A172 (cell line): ENCODE measurements around the genes BARX2 and NTM.

GRCh38 chr11:129375323-129376310 is at the start of gene BARX2:
Gene BARX2, plus strand, starts transcription at chr11:129375848.
- RAMPAGE, long total RNA = no peak

- RAMPAGE, long total RNA = no peak
Measured at GRCh38 chr11:129592790-129593263, 217.2 kb downstream of the BARX2 start.

DNA sequence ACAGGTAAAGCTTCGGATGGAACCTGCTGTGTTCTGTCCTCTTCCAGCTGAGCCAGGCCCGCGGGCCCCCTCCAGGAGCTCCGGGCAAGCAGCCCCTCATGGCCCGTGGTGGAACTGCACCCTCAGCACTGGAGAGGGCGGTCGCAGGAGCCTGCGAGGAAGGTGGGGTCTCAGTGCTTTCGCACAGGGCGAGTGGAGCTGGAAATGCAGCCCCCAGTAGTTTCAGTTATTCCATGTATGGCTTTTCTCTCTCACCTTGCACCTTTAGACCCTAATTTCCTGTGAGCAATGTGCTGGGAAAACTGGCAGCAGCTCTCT is 120.1 kb upstream of the TMEM45B start:
- RAMPAGE, long total RNA = no peak

GRCh38 chr11:129731202-129731654 is 84.4 kb upstream of the TMEM45B start:
- RAMPAGE, long total RNA = no peak

GRCh38 chr11:129905608-129906027 is 10.2 kb upstream of the NFRKB start:
- RAMPAGE, long total RNA = no peak

DNA sequence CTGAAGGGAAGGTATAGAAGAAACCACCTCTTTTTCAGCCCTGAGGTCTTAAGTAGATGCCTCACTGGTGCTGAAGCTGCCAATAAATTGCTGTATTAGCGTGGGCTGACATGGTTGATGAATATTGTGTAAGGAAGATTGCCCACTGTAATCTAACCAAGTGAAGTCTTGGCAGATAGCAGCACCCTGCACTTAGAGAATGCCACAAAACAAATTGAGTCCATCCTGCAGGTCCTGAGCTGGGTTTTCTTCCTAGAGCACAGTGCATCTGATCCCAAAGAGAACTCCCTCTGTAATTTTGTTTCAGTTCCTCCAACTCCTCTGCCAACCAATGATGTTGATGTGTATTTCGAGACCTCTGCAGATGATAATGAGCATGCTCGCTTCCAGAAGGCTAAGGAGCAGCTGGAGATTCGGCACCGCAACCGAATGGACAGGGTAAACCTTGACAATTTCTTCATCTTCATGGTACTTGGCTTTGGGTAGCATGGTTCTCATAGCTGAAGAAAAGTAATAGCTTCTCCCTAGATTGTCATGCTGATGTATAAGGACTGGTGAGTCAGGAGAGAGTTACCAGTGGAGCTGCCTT is 33.1 kb upstream of the ST14 start:
- RAMPAGE, long total RNA = no peak

- RAMPAGE, long total RNA = no peak
Measured at GRCh38 chr11:130129931-130130393, 29.6 kb upstream of the ST14 start.

DNA sequence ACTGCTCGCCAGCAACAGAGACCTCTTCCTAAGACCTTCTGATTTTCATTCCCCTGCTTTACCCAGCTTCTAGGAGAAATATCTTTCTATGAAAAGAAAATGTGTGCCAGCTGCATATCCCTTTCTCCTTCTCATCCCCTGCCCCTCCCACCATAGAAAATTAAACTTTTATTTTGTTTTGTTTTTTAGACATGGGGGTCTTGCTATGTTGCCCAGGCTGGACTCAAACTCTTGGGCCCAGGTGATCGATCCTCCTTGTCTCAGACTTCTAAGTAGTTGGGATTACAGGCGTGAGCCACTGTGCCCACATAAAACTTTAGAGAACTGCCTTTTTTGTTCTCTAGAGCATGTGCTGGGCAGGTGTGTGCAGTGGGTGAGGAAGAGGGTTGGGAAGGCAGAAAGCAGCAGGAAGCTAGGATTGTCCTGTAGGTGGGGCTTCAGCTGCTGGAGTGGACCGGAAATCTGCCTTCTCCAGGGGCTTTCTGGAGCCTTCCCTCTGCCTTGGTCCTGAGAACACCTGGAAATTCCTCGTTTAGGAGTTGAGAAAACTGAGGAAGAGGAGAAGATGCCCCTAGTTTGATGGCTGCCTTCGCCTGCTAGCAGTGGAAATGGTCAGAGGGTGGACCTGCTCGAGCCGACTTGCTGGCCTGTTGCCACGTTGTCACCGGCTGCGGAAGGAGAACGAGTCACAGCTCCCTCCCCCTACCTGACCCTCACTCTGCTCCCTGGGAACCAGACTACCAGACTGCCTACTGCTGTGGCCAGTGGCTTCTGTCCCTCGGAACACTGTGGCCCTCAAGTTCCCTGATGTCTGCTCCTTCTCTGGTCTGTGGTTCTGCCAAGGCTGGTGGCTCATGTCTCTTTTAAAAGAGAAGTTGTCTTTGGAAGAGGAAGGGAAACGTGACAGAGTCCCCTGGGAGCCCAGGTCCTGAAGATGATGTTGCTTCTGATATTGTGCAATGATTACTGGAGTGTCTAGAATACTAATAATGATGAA is 4.0 kb downstream of the ST14 start:
- RAMPAGE, long total RNA = no peak

- RAMPAGE, long total RNA = no peak
Measured at GRCh38 chr11:130181045-130182319, 21.9 kb downstream of the ST14 start.

GRCh38 chr11:130388880-130389279 is 39.5 kb downstream of the ADAMTS8 start:
- RAMPAGE, long total RNA = no peak

GRCh38 chr11:130400677-130400939 is 27.8 kb downstream of the ADAMTS8 start:
- RAMPAGE, long total RNA = no peak

- RAMPAGE, long total RNA = no peak
Measured at GRCh38 chr11:130477872-130478141, 29.4 kb downstream of the ADAMTS15 start.

DNA sequence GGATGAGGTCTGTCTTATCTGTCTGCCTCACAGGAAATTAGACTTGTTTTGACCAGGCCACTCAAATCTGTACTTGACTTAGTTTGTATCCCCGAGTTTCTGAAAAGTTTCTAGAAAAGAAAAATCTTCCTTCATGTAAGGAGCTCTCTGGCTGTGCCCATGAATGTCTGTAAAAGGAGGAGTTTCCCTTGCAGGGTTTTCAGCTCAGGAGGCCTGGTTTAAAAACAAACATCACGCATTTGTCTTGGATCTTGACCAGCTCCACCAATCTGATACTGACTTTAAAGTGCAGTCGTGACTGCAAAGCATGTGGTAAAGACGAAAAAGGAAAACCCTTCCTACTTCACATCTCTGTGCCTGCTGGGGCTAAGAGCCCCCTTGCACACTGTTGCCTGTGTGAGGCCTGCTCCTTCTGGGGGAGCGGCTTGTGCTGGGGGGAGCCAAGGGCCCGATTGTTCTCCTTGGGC is 61.9 kb downstream of the ADAMTS15 start:
- RAMPAGE, long total RNA = no peak

GRCh38 chr11:130634808-130635464 is 186.5 kb downstream of the ADAMTS15 start:
- RAMPAGE, long total RNA = no peak

- RAMPAGE, long total RNA = no peak
Measured at GRCh38 chr11:130645400-130646029, 197.1 kb downstream of the ADAMTS15 start.

DNA sequence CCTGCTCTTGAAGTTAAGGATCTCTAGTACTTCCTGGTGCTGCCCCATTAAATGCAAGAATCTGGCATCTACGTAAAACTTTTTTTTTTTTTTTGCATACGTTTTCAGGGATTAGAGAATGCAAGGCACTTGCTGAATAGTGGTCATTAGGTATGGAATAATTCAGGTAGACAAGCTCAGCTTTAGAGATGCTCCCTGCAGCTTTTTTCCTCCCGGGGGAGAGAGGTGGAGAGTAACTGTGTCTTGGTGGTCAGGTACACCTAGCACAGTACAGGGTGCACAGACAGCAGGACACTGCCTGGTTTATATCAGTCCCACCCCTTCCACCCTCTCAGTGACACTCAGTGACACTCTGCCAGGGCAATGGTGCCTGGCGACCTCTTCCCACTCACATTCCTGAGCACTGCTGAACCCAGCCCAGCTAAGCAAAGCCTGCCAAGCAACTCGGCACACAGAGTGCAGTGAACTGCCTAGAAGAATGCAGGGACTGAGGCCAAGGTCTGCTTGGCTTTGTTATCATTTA is 205.3 kb downstream of the ADAMTS15 start:
- RAMPAGE, long total RNA = no peak

- RAMPAGE, long total RNA = no peak
Measured at GRCh38 chr11:130677395-130678079, 229.1 kb downstream of the ADAMTS15 start.

DNA sequence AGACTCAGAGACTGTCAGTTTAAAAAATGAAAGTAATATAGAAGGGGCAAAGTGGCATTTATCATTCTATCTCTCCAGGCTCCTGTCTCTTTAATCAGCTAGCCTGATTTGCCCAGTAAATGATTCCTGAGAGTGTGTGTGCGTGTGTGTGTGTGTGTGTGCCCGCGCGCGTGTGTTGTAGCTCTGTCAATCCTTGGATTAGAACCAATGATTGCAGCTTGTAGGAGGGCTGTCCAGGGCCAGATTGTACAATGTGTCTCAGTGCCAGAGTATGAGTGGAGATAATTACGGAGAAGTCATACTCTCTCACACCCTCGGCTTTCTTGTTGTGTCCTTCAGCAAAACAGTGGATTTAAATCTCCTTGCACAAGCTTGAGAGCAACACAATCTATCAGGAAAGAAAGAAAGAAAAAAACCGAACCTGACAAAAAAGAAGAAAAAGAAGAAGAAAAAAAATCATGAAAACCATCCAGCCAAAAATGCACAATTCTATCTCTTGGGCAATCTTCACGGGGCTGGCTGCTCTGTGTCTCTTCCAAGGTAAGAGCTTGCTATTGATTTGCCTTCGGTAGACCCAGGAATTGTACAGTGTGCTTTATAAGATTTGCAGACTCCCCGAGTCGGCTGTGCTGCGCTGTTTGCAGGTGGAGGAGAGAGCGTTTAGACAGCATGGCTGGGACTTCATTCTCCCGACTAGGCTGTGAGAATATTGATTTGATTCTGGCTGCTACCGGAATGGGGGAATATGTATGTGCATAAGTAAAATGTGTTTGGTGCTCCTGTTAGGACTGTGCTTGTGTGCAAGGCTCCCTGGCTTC is at the start of gene NTM:
NTM (plus strand) TSS at position 267 of the 818 bp plus-strand sequence.
- RAMPAGE, long total RNA = no peak

DNA sequence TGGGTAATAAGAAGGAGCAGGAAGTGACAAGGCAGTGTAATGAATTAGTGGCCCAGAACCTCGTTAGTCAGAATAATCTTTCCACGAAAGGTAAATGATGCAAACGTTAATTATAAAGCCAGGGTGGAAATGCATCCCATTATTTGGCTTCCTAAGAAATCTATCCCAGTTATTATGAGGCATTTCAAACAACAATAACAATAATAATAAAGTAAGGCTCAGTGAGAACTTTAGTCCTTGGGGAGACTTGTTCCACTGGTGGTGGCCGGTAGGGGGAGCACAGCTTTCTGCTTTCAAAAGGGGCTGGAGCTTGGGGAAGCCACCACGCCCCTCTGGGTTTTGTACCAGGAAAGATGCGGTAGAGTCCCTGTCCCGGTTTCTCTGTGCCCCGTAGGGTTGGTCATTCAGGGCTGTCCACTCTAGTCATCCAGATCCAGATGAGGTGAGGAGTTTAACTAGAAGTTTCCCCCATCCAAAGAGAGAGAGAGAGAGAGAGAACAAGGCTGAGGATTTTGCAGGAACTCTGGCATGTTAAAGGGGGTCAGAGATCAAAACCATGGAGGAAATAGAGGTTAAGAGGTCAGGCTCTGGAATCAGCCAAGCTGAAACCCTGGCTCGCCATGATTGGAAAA is 298.4 kb downstream of the NTM start:
- RAMPAGE, long total RNA = no peak

DNA sequence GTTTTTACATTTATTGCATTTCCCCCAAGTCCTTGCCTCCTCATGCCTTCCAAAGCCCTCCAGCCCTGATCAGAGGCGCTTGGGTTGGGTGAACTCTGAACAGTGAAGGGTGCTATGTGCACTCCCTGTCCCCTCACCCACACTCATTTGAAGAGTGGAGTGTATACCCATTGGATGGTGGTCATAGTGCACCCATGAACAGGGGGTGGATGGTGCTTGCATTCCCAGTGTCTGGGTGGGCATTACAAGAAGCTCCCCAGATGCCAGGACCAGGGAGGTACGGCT is 493.0 kb downstream of the OPCML start:
- RAMPAGE, long total RNA = no peak